GM23248 (cell line): ENCODE data around the gene RAG2.

GRCh38 chr11:36410966-36411846, 98.9 kb downstream of the TRAF6 start:
- RAMPAGE, long total RNA, result no peak

DNA sequence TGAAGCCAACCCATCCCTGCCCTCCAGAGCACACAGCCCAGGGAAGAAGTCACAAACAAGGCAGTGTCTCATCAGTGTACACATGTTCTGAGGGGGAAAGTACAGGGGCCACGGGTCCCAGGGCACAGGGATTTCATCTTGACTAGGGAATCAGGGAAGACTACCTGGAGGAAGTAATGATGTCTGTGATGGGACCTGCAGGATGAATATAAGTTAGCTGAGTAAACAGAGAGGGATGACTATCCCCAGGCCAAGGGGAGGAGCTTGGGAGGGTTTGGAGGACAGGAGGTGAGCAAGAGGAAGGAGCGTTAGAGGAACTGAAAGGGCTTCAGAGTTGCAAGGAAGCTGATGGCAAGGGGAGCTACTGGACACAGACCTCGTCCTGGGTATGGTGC, 56.4 kb downstream of the TRAF6 start:
- RAMPAGE, long total RNA, result no peak

- RAMPAGE, long total RNA, result no peak
Measured at GRCh38 chr11:36463020-36463508, 47.0 kb downstream of the TRAF6 start.

DNA sequence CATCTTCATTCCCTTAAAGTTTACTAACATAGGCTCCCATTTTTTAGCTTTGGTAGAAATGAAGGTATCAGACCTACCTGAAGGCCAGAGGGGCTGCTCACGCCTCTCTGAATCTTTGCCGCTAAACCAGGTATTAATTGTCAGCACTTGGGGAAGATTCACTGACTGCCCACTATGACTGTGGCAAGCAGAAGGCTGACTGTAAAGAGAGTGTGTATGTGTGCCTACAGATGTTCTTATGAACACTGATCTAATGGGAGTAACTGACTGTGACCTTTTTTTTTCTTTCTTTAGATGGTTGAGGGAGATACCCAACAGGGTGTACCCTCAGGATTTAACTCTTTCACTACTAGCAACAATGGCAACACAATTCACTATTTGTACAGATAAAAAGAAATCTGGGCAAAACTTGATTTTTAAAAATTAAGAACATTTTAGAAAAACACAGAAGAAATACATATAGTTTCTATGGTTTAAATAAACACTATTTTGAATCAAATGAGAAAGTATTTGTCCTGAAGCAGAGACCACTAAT, at the start of gene RAG2:
Gene RAG2 (minus strand): TSS at position 212 of the 535 bp plus-strand sequence.
- RAMPAGE, long total RNA, result no peak

GRCh38 chr11:38989012-38989428, 2391.0 kb upstream of the RAG2 start:
- RAMPAGE, long total RNA, result no peak

GRCh38 chr11:40099284-40099843, 1360.1 kb downstream of the LRRC4C start:
- RAMPAGE, long total RNA, result no peak

DNA sequence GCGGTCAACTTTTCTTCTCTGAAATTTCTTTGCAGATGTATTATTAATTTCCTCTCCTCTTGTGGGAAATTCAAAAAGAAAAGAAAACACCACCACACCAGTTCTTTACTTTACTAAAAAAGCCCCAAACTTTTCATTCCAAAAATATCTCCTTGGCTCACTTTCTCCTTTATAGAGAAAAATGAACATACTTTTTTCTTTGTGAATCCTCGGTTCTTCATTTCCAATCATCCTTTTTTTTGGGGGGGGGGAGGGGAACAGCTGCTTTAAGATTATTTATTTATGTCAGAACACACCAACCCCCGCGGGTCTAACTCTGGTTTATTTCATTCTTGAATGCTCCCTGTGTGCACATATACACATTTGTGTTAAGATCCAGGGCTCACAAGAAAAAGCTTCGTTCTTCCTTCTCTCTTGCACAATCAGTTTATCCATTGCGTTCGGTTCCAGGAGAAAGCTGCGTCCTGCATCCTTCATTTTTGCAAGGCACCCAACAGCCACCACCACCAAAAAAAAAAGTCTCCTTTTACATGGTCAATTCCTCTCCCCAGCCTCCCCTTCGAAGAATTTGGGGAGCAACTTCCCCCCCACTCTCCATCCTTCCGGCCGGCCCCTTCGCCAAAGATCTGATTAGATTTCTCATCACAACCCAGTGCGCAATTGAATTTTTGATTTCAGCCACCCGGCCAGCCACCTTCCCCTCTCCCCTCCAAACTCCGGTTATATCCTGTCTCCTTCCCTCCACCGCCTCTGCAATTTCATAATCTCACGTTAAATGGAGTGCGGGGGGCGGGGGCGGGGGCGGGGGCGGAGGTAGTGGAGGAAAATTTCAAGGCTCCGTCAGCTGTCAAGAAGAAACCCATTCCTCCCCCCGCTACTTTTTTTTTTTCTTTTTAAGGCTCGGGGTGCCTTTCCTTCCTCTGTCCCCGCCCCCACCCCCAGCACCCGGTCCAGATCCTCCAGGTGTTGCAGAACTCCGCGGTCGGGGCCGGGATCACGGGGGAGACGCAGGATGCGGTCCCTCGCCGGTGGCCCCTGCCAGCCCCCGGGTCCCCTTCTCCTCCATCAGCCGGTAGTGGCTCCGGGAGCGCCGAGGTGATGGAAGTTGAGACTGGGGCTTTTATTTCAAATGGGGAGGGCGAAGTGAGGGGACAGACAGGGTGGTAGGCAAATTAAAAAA, 1166.6 kb downstream of the LRRC4C start:
- RAMPAGE, long total RNA, result no peak

- RAMPAGE, long total RNA, result no peak
Measured at GRCh38 chr11:43351902-43352373, 6.8 kb upstream of the TTC17 start.

DNA sequence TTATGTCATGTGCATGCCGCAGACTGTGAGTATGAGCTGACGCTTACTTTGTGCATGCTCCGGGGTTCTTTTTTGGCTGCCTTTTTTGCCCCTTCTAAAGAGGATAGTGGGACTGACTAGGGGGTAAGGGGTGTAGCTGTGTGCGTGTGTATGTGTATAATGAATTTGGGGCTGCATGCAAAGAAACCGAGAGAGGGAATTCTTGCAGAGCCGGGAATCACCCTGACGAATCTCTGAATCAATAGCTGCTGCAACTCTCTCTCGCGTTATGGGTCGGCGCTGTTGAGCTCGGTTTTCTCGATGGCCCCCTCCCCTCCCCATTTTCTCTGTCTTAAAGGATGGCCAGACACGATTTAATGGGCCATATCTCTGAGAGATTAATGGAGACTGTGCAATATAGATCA, 103.9 kb upstream of the HSD17B12 start:
- RAMPAGE, long total RNA, result no peak

DNA sequence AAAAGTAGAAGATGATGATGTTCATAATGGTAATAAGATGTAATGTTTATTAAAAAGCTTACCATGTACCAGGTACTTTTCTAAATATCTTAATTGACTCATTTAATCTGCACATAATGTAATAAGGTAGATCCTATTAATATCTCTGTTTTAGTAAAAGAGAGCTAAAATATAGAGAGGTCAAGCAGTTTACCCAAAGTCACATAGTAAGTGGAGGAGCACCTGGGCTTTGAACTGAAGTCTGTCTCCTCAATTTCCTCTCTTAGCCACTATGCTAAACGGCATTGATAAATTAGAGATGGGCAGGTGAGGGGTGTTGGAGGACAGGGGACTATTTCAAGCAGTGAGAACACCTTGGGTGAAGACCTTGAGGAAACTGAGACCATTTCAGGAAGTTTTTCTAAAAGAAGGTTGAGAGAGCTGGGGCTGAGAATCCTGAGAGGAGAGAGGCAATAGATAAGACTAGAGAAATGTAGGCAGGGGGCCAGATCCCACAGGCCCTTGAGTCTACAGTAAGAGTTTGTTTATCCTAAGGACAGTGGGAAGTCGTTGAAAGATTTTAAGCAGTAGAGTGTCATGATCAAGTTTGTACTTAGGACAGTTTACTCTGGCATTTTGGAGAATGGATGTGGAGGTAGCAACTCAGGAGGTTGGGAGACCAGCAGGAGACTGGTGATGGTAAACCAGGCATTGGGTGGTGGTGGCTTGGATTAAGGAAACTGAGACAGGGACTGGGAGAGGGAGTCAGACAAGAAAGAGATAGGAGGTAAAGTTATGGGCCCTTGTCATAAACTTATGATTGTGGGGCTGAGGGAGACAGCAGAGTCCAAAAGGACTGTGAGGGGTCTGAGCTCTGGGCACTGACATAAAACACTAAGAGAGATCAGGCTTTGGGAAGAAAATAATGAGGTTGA, 17.1 kb downstream of the HSD17B12 start:
- RAMPAGE, long total RNA, result no peak

GRCh38 chr11:43837833-43838381, 42.7 kb upstream of the ALKBH3 start:
- RAMPAGE, long total RNA, result no peak

GRCh38 chr11:43928193-43928639, 14.2 kb upstream of the C11orf96 start:
- RAMPAGE, long total RNA, result no peak

GRCh38 chr11:44243948-44244848, 65.7 kb downstream of the ALX4 start:
- RAMPAGE, long total RNA, result no peak

GRCh38 chr11:44557472-44557912, 8.0 kb upstream of the CD82 start:
- RAMPAGE, long total RNA, result no peak

GRCh38 chr11:44590642-44591807, 25.6 kb downstream of the CD82 start:
- RAMPAGE, long total RNA, result no peak

GRCh38 chr11:44603907-44604955, 38.8 kb downstream of the CD82 start:
- RAMPAGE, long total RNA, result no peak

DNA sequence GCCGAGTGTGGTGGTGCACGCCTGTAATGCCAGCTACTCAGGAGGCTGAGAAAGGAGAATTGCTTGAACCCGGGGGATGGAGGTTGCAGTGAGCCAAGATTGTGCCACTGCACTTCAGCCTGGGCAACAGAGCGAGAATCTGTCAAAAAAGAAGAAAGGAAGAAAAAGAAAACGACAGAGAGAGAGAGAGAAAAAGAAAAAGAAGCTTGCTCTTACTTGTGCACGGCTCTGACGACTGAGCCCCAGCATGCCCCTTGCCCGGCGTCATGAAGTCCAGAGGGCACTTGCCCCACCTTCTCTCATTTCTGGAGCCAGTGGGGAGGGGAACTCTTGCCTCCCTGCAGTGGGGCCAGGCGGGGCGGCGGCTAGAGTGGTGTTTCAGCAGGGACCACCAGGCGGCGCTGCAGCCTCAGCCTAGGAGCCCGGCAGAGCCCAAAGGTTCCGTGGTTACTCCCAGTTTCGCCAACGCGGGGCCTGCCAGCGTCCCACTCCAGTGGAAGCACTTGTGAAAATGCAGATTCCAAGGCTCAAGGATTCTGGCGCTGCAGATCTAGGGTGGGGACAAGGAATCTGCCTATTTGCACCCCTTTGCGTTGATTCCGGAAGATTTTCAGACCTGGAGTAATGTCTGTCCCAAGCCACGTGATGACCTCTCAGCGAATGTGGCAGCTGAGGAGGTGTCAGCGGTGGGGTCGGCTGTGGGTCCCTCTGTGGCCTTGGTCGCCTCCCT, 55.6 kb downstream of the CD82 start:
- RAMPAGE, long total RNA, result no peak

- RAMPAGE, long total RNA, result no peak
Measured at GRCh38 chr11:44766203-44766817, 39.5 kb downstream of the TSPAN18 start.

DNA sequence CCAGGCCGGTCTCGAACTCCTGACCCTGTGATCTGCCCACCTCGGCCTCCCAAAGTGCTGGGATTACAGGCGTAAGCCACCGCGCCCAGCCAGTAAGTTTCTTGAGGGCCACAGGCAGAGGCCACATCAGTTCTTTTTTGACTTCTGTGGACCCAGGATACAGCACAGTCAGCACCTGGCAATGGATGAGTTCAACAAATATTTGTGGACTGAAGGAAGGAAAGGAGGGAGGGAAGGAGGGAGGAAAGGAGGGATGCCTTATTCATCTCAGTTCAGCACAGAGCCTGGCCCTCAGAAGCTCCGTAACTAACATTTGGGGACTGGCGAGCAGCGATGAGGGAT, 77.5 kb downstream of the TSPAN18 start:
- RAMPAGE, long total RNA, result no peak

DNA sequence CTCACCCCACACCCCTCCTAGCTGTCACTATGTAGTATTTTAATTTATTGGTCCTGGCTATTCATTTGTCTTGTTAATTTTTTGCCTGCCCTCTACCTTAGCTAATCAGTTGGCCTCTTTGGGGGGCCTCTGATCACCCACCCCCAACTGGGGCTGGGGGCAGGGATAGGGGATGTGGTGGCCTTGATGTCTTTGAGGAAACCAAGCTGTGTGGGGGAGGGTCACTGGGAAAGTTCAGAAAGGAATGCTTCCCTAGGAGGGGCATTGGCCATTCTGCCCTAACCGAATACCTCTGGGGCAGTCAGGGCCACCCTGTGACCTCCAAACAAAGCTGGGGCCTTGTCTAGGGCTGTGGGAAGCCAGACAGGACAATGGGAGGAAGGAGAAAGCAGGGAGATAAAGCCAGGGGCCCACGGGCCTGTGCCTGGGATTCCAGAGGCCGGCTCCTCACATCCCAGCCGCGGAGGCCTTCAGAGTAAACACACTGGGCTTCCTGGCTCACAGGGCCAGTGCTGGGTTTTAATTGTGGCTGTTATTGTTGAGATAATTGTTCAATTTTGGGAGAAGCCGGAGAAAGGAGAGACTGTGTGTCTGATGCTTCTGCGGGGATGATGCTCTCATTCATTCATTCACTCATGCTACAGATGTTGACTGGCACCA, 97.6 kb downstream of the TSPAN18 start:
- RAMPAGE, long total RNA, result no peak